ENCODE data around the genes SHC2, BSG, PRTN3, CFD and GRIN3B.

DNA sequence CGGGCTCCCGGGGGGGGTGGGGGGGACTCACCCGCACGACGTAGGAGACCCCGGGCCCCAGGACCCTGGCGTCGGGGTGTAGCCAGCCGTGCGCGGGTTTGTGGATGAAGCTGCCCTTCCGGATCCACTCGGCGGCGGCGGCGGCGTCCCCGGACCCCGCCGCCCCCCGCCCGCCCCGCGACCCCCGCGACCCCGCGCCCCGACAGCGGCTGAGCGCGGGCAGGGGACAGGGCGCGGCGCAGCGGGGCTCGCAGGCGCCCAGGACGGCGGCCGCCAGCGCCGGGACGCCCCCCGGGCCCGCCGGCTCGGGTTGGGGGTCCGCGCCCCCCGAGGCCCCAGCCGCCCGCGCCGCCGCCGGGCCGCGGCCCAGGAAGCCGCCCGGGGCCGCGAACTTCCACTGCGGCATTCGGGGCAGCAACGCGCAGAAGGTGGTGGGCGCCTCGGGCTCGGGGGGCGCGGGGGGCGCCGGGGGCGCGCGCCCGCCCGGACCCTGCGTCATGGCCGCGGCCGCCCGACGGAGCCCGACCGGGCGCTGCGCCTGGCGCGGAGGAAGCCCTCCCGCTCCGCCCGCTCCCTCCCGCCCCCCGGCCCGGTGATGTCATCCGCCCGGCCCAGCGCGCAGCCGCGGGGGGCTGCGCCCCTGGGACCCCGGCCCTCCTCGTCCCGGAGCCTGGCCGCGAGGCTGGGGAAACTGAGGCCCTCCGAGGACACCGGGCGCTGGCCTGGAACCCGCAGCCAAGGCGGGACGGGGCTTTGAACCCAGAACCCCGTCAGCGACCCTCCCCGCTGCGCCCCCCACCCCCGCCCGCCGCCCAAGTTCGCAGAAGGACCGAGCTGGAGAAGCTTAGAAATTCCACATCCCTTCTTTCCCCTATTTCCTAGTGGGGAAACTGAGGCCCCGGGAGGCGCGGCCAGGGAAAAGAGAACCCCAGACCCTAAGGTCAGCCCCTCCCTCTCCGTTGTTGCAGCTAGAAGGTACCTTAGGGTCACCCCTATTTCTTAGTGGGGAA lies at the start of gene SHC2:
TSS of gene SHC2 (minus strand) at position 536 of the 1,010 bp plus-strand sequence.
- RAMPAGE, long total RNA: no peak
- RRBS: 2% methylated on average over 61 of the region's 129 CpGs

GRCh38 chr19:551035-551684 lies 7.3 kb downstream of the GZMM start:
- RAMPAGE, long total RNA: no peak
- RRBS: no CpG with 5 or more reads among the region's 36 CpGs

DNA sequence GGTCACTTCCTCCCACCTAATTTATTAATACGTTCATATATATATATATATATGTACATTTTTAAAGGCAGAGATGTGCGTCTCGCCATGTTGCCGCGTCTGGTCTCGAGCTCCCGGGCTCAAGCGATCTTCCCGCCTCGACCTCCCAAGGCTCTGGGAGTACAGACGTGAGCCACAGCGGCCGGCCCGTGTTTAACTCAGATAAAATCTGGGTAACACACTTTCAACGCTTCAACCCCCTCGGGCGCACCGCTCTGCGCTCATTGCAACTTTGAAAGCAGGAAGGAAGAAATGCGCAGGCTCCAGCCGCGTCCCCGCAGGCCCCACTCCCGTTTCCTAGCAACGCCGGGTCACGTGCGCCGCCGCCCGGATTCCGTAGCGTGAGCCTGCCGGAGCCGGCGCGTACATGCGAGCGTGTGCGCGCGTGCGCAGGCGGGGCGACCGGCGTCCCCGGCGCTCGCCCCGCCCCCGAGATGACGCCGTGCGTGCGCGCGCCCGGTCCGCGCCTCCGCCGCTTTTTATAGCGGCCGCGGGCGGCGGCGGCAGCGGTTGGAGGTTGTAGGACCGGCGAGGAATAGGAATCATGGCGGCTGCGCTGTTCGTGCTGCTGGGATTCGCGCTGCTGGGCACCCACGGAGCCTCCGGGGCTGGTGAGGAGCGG lies at the start of gene BSG:
TSS of gene BSG (plus strand) at position 545 of the 661 bp plus-strand sequence.
- RAMPAGE, long total RNA: start-site peak on the plus strand centred at position 529 of the sequence, 48 bp wide, 5,198 and 2,164 reads in 2 replicates
- RRBS: 1% methylated on average over 44 of the region's 80 CpGs

DNA sequence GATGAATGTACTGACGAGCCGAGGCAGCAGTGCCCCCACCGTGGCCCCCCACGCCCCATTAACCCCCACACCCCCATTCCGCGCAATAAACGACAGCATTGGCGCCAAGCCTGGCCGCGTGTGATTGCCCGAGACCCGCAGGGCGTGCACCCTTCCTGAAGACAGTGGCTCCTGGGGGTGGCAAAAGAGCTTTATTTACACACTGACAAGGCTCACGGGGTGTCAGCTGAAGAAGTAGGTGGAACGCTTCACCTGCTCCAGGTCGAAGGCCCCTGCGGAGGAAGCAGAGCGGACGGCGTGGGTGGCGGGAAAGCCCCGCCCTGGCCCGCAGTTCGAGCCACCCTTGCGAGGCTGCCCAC lies 16.3 kb downstream of the POLRMT start:
- RAMPAGE, long total RNA: no peak
- RRBS: no CpG with 5 or more reads among the region's 25 CpGs

DNA sequence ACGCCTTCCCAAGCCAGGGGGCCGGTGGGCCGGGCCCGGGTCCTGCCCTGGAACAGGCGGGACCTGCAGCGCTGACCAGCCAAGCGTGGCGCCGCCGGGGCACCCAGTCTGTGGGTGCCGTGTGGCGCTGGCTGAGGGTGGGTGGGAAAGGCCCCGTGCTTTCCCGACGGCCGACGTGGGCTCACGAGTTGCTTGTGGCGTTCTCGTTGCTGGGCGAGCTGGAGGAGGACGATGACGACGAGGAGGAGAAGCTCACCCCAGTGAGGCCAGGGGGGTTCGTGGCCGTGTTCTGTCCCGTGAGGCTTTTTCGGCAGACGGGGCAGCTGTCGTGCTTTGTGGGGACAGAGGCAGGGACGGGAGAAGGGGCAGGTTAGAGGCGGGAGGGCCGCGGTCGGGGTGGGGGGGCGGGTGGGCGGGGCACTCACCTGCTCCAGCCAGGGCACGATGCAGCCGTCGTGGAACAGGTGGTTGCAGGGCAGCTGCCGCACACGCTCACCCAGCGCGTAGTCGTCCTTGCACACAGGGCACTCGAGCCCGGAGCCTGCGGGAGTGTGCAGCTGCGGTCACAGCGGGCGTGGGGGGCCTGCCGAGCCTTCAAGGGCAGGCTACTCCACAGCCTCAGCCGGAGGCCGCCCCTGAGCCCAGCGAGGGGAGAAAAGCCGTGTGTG lies 8.4 kb downstream of the FGF22 start:
- RAMPAGE, long total RNA: no peak
- RRBS: 93% methylated on average over 15 of the region's 56 CpGs

GRCh38 chr19:681798-683124 lies 6.1 kb downstream of the FSTL3 start:
- RAMPAGE, long total RNA: no peak
- RRBS: 82% methylated on average over 8 of the region's 41 CpGs

DNA sequence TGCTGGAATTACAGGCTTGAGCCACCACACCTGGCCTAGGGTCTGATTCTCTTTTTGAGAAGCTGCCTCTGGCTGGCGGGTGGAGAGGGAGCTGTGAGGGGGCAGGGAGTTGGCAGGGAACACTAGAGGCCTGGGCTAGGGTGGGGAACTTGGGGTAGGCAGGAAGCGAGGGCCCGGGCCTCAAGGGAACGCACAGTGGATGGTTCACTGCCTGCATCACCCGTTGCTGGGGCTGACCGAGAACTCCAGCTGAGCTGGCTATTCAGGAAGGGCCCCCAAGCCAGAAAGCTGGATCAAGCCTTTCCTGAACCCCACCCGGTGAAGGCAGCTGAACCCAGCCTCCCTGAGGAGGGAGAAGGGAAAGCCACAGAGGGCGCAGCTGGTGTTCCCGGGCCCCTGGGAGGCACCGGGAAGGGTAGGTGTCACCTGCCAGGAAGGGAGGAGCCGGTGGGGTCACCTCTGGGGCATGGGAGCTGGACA lies 13.8 kb downstream of the PALM start:
- RAMPAGE, long total RNA: no peak
- RRBS: 69% methylated on average over 4 of the region's 11 CpGs

DNA sequence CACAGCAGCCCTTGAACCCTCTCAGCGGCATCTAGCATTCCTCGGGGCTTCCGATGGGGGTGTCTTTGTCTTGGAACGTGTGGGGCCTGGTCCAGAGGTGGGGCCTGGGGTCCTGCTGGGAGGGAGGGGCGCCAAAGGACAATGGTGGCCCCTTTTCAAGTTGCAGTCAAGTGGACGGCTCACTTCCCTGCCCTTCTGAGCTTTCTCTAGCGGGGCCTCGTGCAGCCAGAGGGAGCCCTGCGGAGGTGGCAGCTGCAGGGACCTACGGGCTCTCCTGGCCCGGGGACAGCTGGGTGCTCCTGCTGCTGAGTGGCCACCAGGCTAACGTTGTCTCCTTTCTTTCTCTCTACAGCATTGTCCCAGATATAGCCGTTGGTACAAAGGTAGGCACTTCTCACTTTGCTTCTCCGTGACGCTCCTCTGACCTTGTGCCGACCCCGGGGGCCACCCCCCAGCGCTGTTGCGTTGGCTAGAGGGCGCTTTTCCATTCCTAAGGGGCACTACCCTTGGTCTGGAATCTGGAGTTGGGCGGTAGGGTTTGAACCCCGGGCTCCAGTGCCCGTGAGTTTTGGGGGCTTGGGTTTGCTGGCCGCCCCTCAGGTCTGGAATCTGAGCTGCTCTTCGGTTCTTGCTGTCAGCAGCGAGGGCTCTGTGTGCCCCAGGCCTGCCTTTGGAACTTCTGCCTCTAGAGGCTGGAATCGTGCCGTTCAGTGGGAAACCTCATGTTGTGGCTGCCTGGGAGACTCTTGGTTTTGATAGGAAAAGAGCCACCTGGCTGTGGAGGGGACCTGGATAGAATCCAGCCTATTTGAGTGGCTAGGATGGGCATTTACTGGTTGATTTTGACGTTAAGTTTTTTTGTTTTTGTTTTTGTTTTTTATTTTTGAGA lies 2.1 kb downstream of the PTBP1 start:
- RAMPAGE, long total RNA: no peak
- RRBS: no CpG with 5 or more reads among the region's 29 CpGs

DNA sequence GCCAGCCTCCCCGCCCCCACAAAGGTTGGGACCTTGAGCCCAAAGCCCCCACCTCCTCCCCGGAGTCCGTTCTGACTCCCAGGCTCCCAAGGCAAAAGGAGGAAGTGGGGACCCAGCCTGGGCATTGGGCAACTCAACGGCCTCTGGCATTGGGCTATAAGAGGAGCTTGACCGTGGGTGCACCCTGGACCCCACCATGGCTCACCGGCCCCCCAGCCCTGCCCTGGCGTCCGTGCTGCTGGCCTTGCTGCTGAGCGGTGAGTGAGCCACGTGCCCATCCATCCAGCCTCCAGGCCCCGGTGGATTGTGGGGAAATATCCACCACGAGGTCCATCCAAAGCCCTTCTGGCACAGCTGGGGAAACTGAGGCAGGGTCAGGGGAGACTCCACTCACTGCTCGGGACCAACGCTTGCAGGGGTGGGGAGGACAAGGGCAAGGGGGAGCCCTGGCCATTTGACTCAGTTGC lies at the start of gene PRTN3:
TSS of gene PRTN3 (plus strand) at position 187 of the 467 bp plus-strand sequence.
- RAMPAGE, long total RNA: no peak
- RRBS: 81% methylated on average over 5 of the region's 14 CpGs

DNA sequence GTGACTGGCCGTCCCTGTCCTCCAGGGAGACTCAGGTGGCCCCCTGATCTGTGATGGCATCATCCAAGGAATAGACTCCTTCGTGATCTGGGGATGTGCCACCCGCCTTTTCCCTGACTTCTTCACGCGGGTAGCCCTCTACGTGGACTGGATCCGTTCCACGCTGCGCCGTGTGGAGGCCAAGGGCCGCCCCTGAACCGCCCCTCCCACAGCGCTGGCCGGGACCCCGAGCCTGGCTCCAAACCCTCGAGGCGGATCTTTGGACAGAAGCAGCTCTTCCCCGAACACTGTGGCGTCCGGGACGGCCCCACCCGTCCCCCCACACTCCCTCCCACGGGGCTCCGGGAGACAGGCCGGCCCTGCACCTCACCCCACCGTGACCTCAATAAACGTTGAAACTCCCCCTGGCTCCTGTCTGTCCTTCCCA lies 4.3 kb upstream of the ELANE start:
- RAMPAGE, long total RNA: no peak
- RRBS: 3% methylated on average over 11 of the region's 27 CpGs

GRCh38 chr19:858814-859818 lies at the start of gene CFD:
TSS of gene CFD (plus strand) at chr19:859664.
- RAMPAGE, long total RNA: no peak
- RRBS: 18% methylated on average over 6 of the region's 25 CpGs

GRCh38 chr19:870530-870917 lies 11.1 kb downstream of the CFD start:
- RAMPAGE, long total RNA: no peak
- RRBS: 63% methylated on average over 3 of the region's 16 CpGs

- RAMPAGE, long total RNA: no peak
- RRBS: 55% methylated on average over 3 of the region's 29 CpGs
Observed at GRCh38 chr19:872220-872995, 12.9 kb downstream of the CFD start.

DNA sequence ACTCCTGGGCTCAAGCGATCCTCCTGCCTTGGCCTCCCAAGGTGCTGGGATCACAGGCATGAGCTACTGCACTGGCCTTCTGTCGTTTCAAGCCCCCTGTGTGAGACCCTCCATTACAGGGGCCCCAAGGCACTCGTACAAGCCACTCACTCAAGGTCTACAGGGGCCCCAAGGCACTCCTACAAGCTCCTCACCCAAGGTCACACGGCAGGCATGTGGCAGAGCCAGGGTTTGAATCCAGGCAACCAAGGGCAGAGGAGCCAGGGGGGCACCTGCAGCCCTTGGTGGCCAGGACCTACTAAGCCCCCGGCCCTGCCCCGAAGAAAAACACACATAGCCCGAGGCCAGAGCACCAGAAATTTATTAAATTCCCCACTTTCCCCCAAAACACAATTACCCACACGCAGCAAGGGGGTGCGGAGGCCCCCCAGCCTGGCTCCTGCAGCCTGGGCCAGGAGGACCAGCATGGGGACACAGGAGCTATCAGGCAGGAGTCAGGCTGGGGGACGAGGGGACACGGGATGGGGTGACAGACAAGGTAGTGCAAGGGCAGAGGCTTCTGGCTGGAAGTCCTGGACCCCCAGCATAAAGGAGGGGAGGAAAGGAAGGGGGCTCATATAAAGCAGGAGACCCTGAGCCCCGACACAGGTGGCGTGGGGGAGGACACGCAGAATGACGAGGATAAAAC lies 3.3 kb upstream of the MED16 start:
- RAMPAGE, long total RNA: no peak
- RRBS: no CpG with 5 or more reads among the region's 15 CpGs

DNA sequence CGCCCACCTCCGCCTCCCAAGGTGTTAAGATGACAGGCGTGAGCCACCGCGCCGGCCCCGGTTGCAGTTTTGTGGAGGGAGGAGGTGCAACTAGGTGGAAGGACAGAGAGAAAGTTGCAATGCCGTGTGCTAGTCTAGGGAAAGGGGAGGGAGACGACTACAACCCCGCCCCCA lies 1.3 kb upstream of the ARID3A start:
- RAMPAGE, long total RNA: no peak
- RRBS: no CpG with 5 or more reads among the region's 10 CpGs

DNA sequence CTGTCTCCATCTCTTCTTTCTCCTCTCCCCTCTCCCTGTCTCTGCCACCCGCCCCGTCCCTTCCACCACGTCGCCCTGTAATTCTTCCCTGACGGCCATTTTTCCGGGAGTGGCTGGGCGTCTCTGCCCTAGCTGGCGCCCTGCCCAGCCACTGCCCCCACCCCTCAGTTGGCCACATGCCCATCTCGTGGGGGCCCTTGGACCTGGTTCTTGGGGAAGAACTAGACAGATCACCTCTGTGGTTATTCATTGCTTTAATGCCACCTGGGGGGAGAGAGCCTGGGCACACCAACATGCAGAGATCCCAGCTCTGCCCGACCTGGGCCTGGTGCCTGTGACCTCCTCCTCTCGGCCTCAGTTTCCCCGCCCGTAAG lies 19.0 kb downstream of the ARID3A start:
- RAMPAGE, long total RNA: no peak
- RRBS: no CpG with 5 or more reads among the region's 13 CpGs

DNA sequence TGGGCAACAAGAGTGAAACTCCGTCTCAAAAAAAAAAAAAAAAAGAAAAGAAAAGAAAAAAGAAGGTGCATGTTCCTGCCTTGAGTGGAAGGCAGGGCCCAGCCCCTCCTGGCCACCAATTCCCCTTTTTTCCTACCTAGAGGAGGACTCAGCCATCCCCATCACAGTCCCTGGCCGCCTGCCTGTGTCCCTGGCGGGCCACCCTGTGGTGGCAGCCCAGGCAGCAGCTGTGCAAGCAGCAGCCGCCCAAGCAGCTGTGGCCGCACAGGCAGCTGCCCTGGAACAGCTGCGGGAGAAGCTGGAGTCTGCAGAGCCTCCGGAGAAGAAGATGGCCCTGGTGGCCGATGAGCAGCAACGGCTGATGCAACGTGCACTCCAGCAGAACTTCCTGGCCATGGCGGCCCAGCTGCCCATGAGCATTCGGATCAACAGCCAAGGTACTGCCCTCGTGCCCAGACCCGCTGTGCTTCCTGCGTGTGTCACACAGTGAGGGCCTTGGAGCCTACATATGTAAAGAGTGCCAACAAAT lies 17.6 kb upstream of the WDR18 start:
- RAMPAGE, long total RNA: no peak
- RRBS: no CpG with 5 or more reads among the region's 15 CpGs

DNA sequence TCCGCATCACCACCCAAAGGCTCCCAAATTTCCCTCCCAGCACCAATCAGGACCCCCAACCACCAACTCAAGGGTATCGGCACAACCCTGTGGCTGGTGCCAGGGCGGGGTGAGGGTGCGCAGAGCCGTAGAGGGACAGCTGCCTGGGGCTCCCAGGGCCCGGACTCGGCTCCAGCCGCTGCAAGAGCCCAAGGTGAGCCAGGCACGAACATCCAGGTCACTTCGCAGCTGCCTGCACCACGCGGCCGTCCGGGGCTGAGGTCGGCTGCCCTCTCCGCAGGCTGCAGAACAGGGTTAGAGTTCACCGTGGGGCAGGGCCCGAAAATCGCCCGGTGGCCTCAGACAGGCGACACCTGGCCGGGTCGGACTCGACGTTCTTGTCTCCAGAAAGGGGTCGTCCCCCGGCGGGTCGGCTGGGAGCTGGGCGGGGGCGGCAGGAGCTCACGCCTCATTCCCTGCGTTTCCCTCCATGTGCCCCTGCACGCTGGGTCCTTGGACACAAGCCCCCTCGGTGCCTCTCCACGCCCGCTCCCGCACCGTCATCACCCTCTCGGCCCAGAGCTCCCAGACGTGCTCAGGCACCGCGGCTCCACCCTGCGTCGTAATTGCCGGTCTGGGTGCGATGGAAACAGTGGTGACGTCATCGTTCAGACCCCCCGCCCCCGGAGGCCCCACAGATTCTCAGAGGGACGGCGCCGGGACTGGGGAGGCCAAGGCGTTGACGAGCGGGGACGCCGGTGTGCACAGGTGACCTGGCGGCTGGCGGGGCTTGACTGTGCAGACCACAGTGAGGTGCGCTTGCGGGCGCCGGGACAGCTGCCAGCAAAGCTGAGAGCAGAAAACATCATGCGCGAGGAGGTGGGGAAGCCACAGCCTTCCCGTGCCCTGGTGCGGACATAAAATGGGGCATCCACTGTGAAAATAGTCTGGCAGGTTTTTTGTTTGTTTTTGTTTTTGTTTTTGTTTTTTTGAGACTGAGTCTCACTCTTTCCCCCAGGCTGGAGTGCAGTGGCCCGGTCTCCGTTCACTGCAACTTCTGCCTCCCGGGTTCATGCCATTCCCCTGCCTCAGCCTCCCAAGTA lies 4.0 kb upstream of the GRIN3B start:
- RAMPAGE, long total RNA: no peak
- RRBS: 8% methylated on average over 32 of the region's 72 CpGs

GRCh38 chr19:1000207-1000420 lies at the start of gene GRIN3B:
TSS of gene GRIN3B (plus strand) at chr19:1000419.
- RAMPAGE, long total RNA: no peak
- RRBS: 4% methylated on average over 11 of the region's 27 CpGs

GRCh38 chr19:1019623-1020370 lies 1.1 kb downstream of the TMEM259 start:
- RAMPAGE, long total RNA: no peak
- RRBS: 27% methylated on average over 14 of the region's 37 CpGs

Data from epithelial cell of alveolus of lung (primary cell).